ENCODE data around the gene PRDM9.

DNA sequence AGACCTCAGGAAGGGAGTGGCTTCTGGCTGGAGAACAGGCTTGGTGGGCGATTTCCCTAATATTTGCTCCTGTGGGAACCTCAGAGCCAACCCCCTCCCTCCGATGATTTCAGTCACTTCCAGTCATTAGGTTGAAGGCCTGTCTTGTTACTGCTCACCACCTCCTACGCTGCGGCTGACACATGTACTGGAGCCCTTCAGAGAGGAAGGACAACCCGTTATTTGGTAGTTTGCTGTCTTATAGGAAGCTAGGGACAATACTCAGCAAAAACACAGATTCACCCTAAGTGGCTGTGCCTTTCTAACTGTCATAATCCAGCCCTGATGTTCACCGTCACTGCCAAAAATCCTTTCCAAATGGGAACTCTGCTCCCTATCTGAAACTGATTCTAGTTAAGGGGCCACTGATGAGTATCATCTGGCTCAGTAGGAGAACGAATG lies 29.2 kb upstream of the ANKH start:
- PRO-cap = no peak

DNA sequence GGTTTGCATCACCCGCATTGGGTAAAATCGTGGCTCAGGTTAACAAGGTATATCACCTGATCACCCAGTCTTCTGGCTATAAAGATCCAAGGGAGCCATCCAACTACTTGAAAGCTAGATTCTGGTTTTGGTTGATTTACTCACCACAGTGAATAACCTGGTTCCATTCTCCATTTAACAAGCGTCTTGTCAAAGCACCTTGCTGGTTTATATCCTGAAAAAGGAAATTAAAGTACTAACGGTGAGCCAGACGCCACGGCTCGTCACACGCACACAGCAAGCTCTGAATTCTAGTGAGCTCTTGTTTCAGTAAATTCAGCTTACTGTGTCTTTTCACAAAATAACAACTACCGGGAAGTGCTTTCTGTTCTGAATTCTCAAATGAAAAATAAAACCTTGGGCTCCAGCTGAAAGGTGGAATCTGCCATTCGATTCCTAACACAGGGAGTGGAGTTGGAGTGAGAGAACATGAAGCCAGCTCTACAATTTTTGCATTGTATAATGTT lies 74.5 kb upstream of the FBXL7 start:
- PRO-cap = no peak

DNA sequence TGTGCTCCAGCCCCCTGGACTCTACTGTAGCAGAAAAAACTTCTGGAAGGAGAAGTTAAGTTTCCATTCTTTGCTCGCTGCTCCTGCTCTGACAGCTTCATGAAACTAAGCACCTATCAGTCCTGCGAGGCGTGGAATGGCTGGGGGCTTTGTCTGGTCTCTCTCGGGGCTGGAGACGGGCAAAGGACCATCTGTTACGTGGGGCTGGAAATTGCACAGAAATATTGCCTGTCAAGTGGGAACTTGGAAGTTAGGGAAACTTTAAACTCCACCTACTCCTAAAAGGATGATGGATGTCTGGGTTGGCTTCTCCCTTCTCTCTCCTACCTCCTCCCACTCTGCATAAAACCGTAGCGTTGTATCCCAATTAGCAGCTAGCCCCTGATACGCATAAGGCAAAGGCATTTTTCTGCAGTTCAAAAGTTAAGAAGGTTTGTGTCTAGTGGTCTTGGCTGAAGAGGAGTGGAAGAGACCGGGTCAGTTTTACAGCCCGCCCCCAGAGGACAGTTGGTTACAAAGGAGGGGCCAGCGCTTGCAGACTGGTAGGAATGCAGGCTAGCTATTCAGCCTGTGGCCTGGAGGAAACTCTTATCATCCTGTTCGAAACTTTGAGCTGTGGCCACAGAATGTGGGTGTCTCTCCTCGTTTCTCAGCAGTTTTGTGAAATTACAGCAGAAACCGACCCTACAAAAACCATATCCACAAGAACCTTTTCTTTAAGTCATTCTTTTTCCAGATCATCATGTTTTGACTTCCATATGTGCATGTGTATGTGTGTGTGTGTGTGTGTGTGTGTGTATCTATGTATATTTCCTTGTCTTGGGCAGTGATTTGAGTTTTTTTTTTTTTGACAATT lies 1.3 kb downstream of the FBXL7 start:
- PRO-cap = no peak

DNA sequence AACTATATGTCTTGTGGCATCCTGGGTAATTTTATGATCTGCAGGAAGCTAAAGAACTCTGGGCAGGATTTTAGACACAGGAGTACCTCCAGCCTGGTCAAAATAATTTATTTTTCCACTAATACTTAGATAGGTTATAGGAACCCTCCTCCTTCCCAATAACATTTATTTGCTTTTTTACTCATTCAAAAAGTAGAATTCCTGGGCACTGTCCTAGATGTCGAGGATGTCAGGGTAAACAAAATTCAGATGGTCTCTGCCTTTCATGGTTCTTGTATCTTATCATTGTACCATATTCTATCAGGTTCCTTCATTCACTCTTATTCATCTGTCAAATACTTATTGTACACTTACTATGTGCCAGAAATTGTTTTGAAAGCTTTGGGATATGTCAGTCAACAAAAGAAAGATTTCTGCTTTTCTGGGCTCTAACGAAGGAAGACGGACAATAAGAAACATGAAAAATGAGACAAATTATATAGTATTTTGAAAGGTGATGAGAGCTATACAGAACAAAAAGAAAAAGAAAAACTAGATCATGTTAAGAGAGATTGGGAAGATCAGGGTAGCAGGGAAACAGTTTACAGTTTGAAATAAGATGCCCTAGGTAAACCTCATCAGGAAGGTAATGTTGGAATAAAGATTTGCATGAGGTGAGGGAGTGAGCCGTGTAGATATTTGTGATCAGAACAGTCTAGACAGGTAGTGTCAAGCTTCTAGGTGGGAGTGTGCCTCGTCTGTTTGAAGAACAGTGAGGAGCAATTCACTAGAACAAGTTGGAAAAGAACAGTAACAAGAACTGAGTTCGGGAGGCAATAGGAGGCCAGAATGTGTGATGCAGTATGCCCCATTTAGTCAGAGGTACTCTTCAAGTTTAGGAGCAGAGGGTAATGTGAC lies 336.1 kb downstream of the FBXL7 start:
- PRO-cap = no peak

GRCh38 chr5:15992732-15993443 lies 186.7 kb downstream of the MARCHF11 start:
- PRO-cap = no peak

GRCh38 chr5:16467275-16467979 lies 1.8 kb upstream of the ZNF622 start:
- PRO-cap = no peak

DNA sequence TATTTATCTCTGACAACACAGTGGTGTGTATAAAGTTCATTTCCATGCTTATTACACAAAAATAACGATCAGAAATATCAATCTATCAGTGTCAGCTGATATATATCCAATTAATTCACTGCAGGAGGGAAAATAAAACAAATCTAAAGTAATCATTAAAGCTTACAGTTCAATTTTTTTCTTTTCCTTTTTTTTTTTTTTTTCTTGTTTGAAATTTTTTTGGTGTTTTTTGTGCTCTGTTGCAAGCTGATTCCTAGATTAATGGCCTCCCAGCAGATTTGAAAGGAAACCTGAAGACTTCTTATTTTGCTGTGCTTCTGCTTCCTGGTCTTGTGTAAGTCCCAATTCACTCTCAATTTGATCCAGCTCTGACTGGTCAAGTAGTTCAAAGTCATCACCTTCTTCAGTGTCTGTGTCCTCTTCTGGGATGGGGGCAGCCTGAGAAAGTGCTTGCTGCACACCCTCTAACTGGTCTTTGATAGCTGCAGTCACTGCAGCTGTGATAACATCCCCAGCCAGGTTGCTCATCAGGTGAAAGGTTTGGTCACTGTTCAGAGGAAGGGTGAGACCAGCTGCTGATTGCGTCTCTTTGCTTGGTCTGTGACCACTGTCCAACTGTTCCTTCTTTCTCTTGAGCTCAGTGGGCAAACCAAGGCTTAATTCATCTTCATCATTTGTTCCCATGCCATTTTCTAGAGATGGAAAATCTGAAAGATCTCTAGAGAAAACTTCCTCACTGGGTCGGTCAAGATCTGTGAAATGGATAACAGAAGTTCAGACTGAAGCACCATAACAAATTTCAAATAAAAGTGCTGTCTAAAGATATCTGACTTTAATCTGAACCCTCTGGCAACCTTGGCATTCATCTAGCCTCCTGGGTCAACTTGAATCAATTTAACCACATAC lies 9.1 kb upstream of the ZNF622 start:
- PRO-cap = no peak

GRCh38 chr5:16486439-16487197 lies 21.0 kb upstream of the ZNF622 start:
- PRO-cap = no peak

GRCh38 chr5:16544693-16545023 lies 72.1 kb downstream of the RETREG1 start:
- PRO-cap = no peak

DNA sequence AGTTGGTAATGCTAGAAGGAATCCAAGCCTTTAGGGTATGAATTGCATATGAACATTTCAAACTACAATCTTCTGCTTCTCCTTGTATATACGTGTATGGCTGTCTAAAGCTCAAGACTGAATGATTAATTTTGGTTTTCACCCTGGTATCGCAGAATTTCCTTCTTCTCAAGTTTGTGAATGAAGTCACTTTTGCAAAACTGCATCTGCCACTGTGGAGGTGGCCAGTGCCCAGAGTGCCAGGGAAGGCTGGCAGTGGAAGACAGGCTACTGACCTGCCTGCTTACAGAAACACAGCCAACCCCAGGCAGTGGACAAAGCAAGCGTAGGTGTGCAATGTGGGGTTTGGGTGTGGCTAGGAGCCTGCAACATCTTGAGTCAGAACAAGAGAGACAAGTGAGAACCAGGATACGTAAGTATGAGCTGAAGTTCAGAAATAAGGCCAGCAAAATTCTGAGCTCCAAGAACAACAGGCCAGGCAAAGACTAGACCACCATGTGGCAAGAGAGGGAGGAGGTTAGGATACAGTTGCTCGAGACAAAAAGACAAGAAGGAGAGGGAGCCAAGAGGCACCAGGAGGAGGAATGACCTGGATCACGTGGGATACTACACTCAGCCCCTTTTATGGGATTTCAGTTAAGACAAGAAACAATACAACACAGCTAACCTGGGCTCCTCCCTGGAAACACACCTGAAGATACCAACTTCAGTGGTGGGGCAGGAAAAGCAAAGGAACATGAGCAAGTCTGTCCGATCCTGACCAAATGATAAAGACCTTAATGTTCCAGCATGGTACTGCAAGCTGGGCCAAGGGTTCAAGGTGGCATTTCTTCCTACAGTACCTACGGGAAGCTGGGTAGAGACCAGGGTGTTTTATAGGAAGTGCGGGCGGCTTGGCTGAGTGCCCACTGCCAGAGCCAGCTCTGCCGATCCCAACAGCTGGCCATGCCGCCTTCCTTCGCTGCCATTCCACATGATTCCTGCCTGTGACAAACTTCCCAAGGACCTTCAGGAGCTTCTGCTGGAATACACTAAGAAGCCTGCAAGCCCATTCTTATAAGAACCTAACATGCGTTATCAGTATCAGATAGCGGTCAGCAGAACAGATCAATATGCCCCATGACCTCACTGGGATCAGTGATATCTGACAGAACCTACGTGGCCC lies 22.4 kb downstream of the MYO10 start:
- PRO-cap = no peak

DNA sequence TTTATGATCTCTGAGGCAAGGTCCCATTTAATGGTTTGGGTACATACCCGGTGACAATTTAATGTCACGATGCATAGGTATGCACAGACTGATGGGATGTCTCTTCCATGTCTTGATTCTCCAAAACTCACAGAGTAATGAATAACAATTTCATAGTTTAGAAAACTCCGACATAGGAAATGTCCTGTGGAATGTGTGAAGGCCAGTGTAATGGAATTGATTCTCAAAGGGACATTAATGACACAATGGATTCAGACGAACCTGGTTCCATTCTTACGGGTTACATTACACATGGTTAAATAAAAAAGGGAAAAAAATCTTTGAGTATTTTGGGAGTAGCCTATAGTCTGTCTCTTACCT lies 60.1 kb downstream of the BASP1 start:
- PRO-cap = no peak

- PRO-cap = no peak
Observed at GRCh38 chr5:17305839-17306673, 88.6 kb downstream of the BASP1 start.

- PRO-cap = bidirectional peak, plus-strand start at chr5:17317790, minus-strand start at chr5:17317663
Observed at GRCh38 chr5:17317581-17318210, 100.3 kb downstream of the BASP1 start.

GRCh38 chr5:17368039-17368361 lies 123.9 kb downstream of the H3Y2 start:
- PRO-cap = no peak

GRCh38 chr5:17400958-17401469 lies 90.9 kb downstream of the H3Y2 start:
- PRO-cap = no peak

- PRO-cap = no peak
Observed at GRCh38 chr5:17951608-17952278, 296.1 kb upstream of the H3Y1 start.

- PRO-cap = no peak
Observed at GRCh38 chr5:23506866-23507805, at the start of gene PRDM9. PRDM9 (plus strand) TSS chr5:23507609.

GRCh38 chr5:28062779-28063160 lies 1024.4 kb upstream of the CDH9 start:
- PRO-cap = no peak

DNA sequence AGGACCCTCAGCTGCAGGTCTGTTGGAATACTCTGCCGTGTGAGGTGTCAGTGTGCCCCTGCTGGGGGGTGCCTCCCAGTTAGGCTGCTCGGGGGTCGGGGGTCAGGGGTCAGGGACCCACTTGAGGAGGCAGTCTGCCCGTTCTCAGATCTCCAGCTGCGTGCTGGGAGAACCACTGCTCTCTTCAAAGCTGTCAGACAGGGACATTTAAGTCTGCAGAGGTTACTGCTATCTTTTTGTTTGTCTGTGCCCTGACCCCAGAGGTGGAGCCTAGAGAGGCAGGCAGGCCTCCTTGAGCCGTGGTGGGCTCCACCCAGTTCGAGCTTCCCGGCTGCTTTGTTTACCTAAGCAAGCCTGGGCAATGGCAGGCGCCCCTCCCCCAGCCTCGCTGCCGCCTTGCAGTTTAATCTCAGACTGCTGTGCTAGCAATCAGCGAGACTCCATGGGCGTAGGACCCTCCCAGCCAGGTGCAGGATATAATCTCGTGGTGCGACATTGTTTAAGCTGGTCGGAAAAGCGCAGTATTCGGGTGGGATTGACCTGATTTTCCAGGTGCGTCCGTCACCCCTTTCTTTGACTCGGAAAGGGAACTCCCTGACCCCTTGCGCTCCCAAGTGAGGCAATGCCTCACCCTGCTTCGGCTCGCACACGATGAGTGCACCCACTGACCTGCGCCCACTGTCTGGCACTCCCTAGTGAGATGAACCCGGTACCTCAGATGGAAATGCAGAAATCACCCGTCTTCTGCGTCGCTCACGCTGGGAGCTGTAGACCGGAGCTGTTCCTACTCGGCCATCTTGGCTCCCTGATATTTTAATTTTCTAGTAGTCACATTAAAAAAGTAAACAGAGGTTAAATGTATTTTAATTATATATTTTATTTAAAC lies 2001.9 kb upstream of the CDH6 start:
- PRO-cap = no peak

DNA sequence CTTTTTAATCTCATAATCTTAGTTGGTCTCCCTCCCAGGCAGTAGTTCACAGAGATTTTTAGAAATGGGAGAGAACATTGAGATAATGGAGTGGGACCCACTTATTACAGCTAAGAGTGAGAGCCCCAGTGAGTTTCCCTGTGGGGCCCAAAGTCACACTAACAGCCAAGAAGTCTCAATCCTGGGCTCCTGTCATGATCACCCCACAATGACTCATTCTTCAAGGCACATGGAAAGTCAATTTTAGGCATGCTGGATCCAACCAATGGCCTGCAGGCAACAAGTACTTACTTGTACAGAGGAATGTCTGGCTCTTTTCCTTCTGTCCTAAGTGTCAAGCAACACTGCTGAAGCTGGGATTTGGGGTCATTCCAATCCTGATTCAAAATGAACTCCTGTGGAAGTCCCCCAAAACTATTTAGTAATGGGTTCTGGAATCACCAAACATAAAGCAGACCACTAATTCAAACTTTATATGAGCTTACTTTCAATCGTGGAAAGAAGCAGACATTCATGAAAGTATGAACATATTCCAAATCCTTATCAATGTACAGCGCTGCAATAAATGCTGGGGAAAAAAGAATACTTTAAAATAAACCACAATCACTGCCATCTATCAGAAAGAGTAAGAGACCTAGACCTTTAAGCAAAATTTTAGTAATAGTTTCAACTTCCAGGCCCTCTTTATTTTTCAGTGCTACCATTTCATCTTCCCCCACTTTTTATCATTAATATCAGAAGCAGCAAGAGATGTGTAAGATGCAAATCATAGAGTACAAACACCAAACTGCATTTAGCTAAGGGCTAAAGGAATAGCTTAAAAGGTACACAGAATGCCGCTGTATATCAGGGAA lies 122.9 kb downstream of the DROSHA start:
- PRO-cap = no peak